Diencephalon (tissue), 2 donors: Measurements from ENCODE around the gene SCGB1C2.

GRCh38 chr17:137376-137752, at the start of gene SCGB1C2:
TSS of gene SCGB1C2 (plus strand) at chr17:137569.
- RAMPAGE, long total RNA: no peak

DNA sequence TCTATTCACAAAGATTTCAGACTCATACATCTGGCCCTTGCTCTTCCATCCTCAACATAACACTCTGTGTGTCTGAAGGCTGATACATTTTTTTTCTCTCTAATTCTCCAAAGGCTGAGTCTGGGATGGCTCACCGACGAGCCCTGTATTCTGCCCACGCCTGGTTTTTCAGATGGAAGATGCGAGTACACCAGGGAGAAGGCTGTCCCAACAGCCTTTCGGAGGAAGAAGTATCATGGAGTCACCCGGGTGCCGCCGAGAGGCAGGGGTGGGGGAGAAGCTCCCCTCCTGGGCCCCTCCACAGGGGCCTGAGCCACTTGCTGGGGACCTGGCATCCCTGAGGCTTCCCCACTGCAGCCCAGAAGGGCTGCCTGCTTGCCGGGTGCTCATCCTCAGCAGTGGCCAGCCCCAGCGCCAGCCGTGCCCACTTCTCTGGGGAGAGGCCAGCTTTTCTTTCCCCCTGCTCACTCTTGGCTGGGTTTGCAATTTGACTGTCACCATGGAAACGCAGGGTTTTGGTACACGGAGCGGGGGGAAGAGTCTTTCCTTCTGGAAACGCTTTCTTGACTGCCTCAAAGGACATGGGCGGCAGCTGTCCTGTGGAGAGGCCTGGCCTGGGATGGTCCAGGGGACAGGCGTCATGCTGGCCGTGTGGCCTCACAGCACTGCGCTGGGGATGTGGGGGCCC, 45.5 kb upstream of the DOC2B start:
- RAMPAGE, long total RNA: no peak

- RAMPAGE, long total RNA: no peak
These were observed 53.1 kb upstream of the DOC2B start for GRCh38 chr17:234136-235379.

DNA sequence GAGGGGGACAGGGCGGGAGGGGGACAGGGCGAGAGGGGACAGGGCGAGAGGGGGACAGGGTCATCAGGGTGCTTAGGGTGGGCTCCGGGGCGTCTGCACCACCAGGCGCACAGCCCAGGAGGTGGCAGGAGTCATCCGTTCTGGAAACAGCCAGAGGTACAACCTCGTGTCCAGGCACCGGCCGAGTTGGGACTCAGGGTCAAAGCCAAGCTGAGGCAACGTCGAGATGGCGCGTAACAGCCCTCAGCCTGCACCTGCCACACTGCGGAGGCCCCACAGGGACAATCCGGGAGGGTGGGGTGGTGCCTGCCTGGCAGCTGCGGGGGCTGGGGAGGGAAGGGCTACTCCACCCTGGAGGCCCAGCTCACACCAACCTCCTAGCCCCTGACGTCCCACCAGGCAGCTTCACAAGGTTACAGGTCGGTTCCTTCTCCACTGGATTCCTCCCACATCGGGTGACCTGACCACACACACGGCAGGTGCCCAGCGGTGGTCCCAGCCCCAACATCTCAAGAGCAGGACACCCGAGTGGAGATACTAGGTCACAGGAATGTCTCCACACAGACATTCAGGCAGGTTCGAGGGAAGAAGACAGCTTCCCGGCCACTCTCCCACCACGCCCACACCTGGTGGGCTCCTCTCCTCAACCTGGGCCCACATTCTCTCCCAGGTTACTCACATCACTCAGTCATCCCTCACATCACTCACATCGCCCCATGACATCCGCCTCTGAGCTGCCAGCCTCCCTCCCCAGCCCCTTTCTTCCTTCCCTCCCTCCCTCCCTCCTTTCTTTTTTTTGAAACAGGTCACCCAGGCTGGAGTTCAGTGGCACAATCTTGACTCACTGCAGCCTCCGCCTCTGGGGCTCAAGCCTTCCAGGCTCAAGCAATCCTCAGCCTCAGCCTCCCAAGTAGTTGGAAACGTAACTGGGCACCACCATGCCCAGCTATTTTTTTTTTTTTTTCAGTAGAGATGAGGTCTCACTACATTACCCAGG, 47.2 kb downstream of the RPH3AL start:
- RAMPAGE, long total RNA: no peak

DNA sequence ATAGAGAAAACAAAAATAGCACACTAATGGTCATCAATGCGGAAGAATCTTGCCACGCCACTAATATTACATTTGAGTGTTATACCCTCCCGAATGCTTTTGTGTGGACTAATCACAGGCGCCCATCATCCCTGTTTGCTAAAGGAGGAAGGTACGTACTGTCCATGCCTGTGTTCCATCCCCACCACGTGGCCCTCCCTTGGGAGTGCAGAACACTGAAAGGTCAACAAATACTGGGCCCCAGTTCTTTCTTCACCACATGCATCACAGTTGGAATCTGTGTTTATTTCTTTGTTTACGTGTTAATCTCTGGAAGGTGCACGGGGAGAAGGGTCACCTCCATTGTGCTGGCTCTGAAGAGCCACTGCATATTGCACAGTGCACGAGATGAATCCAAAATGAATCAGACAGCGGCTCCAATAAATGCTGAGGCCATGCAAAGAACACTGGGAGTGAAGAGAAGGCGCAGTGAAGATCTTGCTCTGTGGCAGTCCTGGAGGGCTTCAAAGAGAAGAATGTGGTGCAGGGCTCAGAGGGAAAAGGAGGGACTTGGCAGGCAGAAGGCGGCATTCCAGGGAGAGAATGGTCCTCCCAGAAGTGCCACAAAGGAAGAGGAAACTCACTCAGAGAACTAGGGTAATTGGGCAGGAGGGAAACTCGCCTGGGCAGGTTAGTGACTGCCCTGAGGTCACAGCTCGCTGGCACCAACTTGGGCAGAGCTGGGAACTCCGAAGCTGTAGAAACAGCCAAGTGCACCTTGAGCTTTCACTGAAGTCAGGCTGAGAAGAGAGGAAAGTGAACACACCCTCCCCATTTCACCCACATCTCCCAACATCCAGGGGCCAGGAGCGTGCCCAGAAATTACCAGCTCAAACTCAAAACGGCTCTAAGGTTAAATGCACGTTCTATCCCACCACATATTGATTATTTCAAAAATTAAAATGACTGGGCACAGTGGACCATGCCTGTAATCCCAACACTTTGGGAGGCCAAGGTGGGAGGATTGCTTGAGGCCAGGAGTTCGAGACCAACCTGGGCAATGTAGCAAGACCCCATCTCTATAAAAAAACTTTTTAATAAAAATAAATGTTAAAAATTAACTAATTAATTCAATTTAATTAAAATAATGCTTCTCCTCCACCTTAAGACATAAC, 3.6 kb downstream of the RPH3AL start:
- RAMPAGE, long total RNA: no peak

DNA sequence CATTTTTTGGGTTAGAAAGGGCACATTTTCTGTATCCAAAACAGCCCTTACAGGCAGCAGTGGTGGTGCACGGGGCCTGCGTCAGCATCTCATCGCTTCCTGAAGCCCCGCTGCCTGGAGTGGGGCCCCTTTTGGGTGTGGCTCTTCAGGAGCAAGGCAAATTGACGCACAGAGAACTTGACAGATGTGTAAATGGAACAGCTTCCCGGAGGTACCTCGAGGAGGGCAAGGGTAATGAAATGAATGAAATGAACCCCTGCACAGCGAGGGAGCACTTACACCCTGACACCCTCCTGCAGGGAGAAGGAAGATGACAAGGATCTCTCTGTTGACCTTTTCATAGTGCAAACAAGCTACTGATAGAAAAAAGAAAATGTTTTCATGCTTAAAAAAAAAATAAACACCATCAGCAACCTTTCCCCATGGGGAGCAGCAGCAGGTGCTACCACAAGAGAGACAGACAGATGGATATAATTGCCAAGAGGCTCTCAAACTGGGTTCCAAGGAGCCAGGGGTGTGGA, 485 bp upstream of the RPH3AL start:
- RAMPAGE, long total RNA: no peak

DNA sequence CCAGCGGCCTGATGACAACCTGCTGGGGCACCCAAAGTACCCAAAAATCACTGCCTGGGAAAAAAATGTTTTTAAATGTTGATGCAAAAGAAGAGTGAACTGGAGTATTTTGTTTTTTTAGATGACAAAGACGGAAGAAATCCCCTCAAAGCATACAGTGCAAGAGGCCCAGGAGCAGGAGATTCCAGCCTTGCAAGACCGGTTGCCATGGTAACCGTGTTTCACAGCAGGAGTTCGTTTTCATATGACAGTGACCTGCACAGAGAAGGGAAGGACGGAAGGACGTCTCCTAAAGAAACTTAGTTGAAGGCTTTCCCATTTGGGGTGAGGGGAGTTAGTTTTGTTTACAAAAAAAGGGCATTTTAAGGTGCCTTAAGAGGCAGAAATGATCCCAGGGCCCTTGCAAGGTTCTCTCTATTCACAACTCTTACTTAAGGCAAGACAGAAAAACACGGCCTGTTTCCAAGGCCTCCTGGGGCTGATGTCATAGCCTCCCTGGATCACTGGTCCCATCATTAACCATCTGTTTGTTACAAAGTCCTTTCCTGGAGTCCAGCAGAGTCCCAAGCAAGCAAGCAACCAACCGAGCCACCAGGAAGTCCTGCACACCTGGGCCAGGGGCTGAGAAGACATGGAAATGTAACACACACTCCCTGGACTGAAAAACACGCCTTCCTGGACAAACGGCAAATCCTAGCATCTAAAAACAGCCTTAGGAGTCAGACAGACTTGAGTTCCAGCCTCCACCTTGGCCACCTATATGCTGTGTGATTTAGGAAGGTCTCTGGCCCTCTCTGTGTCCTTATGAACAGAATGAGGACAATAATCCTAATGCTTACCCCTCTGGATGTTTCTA, 27.3 kb upstream of the C17orf97 start:
- RAMPAGE, long total RNA: no peak

DNA sequence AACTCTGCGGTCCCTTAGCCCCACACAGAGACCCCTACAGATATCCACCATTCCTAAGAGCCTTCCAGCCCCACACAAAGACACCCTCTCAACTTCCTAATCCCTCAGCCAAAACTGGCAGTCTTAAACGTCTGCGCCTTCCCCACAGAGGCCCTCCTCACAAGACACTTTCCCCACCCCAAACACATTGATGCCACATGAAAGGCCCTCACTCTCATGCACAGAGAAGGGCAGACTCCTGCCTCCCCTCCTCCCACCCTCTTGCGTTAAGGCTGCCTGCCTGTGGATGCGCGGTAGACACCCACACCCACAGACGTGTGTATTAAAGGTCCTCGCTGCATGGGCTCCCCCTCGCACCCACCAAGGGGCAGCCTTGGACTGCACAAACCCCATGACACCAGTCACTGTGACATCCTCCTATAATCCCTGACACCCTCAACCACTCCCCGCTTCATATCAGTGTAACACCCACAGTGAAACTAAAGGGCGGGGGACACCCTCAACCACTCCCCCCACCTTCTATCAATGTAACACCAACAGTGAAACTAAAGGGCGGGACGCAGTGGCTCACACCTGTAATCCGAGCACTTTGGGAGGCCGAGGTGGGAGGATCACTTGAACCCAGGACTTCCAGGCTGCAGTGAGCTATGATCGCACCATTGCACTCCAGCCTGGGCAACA, 851 bp downstream of the C17orf97 start:
- RAMPAGE, long total RNA: no peak

DNA sequence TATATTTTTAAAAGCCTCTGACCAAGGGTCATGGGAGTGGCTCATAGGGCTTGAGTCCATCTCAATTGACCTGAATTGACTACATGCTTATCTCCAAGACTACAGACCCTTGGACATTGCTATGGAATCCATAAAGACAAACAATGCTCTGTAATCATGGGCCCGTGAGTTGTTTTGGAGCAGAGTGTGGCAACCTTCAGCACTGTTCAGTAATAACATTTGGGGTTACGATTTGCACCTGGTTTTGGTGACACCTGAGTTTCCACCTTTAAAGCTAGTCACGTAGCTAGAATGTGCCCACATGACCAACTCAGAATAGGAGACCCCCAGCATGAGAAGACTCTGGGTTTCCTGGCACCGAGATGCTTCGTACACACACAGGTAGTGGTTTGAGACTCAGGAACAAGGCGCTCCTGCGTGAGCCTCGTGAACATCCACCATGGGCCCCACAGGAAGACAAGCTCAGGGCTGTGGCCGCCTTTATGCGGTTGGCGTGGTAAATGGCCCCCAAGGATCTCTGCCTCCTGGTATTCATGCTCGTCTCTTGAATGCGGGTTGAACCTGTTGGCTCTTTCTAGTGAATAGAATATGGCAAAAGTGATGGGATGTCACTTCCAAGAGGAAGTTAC, 9.1 kb downstream of the C17orf97 start:
- RAMPAGE, long total RNA: no peak

- RAMPAGE, long total RNA: no peak
These were observed 79.9 kb downstream of the C17orf97 start for GRCh38 chr17:489722-490660.

GRCh38 chr17:560350-560653, 150.2 kb downstream of the C17orf97 start:
- RAMPAGE, long total RNA: no peak

- RAMPAGE, long total RNA: no peak
These were observed 99.4 kb downstream of the VPS53 start for GRCh38 chr17:615151-615726.

DNA sequence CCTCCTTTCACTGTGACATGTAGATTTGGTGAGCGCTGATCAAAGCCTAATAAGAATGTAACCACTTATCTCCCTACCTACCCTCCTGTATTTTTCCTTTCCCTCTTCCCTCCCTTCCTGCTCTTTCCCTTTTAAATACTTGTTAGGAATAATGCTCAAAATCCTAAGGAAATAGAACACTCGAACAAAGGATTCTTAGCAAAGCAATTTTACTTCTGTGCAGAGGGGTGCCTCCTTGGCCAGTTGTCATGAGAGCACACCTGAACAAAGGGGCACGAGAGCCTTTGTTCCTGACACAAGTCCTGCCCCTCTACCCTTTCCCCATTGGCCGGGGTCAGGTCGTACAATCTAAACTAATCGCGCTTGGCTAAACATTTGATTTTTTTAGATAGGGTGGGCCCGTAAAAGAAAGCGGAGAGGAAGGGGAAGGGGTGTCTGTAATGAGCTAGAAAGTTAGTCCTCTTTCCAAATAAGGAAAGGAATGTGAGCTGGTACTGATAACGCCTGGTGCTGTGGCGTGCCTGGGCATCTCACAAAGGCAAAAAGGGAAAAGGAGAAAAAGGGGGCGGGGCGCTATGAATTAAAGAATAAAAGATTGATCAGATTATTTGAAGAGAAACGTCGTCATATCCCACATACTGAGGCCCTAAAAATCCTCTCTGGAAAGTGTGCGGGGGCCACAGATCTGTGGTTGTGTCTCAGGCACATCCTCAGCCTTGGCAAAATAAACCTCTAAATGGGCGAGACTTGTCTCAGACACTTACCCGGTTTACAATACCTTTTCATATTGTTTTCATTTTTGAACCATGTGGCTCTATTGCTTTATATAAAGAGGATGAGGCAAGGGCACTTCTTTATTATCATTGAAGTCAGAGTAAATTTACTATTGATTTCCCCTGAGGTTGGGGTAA, 4.1 kb upstream of the GEMIN4 start:
- RAMPAGE, long total RNA: no peak

- RAMPAGE, long total RNA: no peak
These were observed 12.2 kb downstream of the GLOD4 start for GRCh38 chr17:769717-770421.

DNA sequence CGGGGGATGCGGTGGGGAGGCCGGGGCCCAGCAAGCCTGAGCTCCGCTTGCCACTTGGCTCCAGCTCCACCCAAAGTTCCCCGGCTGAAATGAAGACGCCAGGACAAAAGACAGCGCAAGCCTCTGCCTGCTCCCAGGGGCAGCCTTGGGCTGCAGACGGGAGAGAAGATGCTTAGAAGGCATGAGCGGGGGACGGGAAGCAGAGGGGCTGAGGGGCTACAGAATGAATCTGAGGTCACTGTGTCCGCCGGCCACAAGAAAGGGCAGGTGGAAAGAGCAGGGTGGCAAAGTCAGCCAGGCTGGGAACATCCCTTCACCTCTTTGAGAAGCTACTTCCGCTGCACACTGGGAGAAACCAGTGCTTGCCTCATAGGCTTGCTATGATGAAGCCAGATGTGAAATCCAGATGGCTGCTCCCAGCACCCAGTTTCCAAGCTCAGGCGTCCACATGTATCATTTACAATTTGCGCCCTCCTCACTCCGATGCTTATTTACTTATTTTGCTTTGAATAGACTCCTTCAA, 69.1 kb downstream of the MRM3 start:
- RAMPAGE, long total RNA: no peak

GRCh38 chr17:877518-878105, 95.5 kb downstream of the MRM3 start:
- RAMPAGE, long total RNA: start-site peak on the plus strand at chr17:877791-877900, 20 and 7 reads in 2 replicates

DNA sequence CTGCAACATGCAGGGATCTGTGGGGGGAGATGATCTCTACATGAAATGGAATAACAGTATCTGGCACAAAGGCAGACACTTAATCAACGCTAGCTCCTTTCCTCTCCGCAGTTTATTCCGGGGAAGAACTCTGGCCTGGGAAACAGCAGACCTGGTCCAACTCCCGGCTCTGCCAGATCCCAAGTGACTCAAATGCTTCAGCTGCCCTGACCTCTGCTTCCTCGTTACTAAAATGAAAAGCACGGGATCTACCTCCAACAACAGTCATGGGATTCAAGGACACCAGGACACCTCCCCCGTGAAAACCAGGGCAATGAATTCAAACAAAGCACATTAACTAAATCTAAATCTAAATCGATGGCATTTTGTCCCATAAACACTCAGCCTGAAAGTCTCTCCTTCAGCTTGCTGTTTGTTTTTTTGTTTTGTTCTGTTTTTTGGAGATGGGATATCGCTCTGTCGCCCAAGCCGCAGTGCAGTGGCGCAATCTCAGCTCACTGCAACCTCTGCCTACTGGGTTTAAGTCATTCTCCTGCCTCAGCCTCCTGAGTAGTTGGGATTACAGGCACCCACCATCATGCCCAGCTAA, 78.2 kb downstream of the NXN start:
- RAMPAGE, long total RNA: no peak

DNA sequence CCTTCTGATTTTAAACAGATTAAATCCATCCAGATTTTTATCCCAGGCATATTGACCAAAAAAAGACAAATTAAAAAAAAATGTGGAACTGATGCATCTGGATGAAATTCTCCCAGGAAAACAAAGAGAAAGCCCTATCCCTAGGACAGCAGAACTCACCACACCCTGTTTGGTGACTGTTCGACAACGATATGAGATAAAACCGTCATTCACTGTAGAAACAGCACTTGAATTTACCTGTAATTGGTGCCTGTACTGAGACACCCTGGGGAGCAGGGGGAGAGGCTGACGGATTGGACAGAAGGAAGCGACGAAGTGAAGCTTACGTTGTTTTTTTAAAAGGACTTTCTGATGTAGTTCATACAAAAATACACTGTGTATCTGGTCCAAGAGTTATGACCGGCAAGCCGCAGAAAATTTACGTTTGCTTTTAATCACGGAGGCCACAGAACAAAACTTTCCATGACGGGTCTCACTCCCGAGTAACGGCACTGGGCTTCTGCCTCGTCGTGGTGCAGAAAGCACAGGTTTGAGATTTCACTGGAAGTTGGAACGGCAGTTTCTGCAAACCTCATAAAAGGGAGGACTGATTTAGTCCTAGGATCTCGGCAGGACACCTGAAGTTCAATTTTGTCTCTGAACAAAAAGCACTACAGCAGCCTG, 9.7 kb downstream of the NXN start:
- RAMPAGE, long total RNA: no peak

DNA sequence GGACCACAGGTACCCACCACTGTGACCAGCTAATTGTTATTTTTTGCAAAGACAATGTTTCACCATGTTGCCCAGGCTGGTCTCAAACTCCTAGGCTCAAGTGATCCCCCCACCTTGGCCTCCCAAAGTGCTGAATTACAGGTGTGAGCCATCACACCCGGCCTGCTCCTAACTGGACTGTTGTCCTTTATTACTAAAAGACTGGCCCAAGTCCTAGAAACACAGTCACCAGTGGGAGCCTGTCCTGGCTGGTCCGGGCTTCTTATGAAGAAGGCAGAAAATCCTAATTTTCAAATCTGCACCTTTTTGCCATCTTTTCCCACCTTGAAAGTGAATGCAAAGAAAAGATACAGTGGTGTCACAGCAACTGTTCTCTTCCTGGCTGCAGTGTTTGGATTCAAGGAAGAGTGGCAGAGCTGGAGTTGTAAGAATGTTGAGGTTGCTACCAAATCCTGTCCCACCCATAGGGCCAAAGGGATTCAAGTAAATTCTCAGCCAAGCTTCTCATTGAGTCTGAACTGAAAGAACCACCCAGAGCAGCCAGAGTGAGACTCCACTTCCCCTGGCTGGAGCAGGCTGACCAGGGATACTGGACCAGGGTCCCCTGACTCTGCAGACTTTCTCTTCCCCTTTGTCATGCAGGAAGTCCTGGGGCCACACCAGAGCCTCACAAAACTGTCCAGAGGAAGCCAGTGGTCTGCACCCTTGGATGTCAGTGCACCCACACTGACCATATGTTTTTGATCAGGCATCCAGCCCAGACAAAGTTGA, 4.4 kb downstream of the NXN start:
- RAMPAGE, long total RNA: no peak

DNA sequence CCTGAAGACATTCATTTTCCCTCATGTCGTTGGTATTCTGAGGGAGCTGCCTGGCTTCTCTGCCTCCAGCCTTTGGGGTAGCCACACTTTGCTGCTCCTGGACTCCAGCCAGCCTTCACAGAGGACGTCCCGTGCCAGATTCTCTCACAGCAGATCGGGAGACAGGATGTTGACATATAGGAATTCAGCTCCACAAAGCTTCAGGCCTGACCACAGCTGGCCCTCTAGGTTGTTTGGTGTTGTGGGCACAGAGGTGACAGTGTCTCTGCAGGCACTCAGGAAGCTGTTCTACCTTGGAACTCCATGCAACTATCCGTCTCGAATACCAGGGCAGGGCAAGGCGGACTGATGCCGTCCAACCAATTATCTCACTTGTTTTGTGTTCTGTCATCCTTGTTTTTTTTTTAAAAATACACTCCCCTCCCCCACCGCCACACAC, 4.3 kb downstream of the TIMM22 start:
- RAMPAGE, long total RNA: no peak